ENCODE measurements around the genes RC3H1, CACYBP and SEC16B.

GRCh38 chr1:173507573-173508011 is 30.5 kb downstream of the PRDX6 start:
- PRO-cap = no peak

GRCh38 chr1:173726757-173727294 is 12.0 kb downstream of the KLHL20 start:
- PRO-cap = no peak

GRCh38 chr1:173931808-173932689 is 14.9 kb upstream of the SERPINC1 start:
- PRO-cap = no peak

DNA sequence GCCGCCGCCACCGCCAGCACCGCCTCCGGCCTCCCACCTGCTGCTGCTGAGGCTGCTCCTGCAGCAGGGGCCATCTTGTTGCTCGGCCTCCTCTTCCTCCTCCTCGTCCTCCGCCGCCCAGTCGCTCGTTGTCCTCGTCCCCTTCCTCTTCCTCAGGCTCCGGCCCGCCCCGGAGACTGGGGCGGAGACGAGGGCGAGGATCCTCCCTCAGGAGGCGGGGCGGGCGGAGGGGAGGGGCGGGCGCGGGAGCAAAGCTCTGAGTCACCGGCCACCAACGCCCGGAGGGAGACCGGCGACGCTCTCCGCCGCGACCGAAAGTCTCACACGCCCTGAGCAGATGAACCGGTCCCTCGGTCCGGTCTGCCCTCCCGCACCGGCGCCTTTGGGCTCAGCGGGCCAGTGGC is at the start of gene RC3H1:
Gene RC3H1 (minus strand): TSS at position 133 of the 404 bp plus-strand sequence.
- PRO-cap = bidirectional peak, plus-strand start at position 323 of the sequence, minus-strand start at position 130 of the sequence

DNA sequence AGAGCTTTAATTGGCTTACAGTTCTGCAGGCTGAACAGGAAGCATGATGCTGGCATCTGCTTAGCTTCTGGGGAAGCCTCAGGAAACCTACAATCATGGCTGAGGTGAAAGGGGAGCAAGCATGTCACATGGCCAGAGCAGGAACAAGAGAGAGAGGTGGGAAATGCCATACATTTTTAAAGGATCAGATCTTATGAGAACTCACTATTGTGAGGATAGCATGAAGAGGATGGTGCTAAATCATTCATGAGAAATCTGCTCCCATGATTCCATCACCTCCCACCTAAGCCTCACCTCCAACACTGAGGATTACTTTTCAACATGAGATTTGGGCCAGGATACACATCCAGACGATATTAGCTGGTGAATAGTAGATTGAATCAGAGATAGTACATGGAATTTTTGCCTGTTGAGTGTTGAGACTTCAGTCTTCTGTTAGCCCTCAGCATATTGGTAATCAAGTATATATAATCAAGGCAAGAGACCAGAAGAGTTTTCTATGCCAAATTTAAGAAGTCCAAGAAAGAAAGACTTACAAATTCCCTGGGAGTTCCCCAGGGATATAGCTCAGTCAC is 75.0 kb downstream of the GPR52 start:
- PRO-cap = no peak

GRCh38 chr1:174812688-174813347 is 186.9 kb upstream of the CACYBP start:
- PRO-cap = no peak

GRCh38 chr1:174872579-174873082 is 127.1 kb upstream of the CACYBP start:
- PRO-cap = no peak

GRCh38 chr1:174938414-174939192 is 61.1 kb upstream of the CACYBP start:
- PRO-cap = no peak

GRCh38 chr1:174999500-175000468 is at the start of gene CACYBP:
Gene CACYBP (plus strand): TSS chr1:174999947.
- PRO-cap = bidirectional peak, plus-strand start at chr1:174999462, minus-strand start at chr1:174999623; bidirectional peak, plus-strand start at chr1:175000032, minus-strand start at chr1:174999840

DNA sequence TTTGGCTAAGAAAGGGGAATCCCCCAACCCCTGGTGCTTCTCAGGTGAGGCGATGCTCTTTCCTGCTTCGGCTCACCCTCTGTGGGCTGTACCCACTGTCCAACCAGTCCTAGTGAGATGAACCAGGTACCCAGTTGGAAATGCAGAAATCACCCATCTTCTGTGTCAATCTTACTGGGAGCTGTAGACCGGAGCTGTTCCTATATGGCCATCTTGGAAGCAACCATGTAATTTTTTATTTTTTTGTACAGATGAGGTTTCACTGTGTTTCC is 69.5 kb upstream of the KIAA0040 start:
- PRO-cap = unidirectional peak, minus-strand start at position 206 of the sequence

- PRO-cap = no peak
Observed at GRCh38 chr1:175840151-175840702, 96.8 kb upstream of the TNR start.

GRCh38 chr1:176058559-176059238 is 148.4 kb downstream of the COP1 start:
- PRO-cap = no peak

GRCh38 chr1:176517382-176517902 is 54.5 kb downstream of the PAPPA2 start:
- PRO-cap = no peak

DNA sequence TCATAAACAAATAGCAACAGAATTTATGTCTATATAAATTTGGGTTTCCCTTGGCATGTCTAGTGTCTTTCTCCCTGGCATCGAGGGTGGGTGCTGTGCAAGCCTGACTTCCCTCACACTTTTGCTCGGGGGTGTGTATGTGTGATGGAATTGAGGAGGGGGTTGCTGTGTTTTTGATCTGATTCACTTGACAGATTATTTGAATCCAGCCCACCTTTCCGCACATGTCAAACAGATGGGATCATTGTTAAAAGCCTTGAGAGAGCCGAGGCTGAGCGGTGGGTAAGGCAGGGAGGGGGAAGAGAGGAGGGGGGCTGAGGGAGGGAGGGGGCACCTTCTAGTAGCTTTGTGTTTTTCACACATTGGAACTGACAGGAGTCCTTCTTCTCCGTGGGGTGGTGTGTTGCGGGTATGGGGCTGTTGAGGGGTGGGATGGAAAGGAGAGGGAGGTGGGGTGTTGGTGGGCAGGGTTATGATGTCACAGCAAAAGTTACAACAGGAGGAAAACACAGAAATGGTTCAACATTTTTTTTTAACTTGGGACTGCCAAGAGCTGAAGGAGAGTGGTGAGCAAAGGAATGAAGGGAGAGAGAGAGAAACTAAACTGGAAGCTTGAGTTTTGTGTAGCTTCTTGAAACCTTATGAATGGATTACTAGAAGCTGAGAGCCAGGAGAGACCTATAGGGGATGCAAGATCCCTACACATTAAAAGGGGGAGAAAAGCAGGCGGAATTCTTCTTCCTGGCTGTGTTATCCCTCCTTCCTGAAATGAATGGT is 90.2 kb downstream of the PAPPA2 start:
- PRO-cap = no peak

- PRO-cap = no peak
Observed at GRCh38 chr1:176691645-176691964, 228.6 kb downstream of the PAPPA2 start.

GRCh38 chr1:176692623-176693086 is 229.7 kb downstream of the PAPPA2 start:
- PRO-cap = no peak

DNA sequence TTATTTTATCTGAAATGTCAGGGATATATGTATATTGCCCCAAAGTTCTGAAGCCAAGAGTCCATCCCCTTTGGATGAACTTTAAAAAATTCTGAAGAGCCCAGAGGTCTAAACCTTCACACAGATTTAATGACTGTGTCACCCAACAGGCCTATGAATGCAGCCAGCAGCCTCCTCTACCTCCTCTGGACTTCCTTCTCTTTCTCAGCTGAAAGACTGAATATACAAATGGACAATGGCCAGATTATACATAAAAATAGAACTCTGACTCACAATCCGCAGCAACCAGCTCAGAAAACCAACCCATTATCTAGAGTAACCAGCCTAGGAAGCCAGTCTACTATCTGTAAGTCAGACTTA is 224.6 kb downstream of the ASTN1 start:
- PRO-cap = no peak

GRCh38 chr1:177032334-177032908 is 132.1 kb downstream of the ASTN1 start:
- PRO-cap = no peak

GRCh38 chr1:177968821-177969696 is 799 bp downstream of the SEC16B start:
- PRO-cap = no peak

DNA sequence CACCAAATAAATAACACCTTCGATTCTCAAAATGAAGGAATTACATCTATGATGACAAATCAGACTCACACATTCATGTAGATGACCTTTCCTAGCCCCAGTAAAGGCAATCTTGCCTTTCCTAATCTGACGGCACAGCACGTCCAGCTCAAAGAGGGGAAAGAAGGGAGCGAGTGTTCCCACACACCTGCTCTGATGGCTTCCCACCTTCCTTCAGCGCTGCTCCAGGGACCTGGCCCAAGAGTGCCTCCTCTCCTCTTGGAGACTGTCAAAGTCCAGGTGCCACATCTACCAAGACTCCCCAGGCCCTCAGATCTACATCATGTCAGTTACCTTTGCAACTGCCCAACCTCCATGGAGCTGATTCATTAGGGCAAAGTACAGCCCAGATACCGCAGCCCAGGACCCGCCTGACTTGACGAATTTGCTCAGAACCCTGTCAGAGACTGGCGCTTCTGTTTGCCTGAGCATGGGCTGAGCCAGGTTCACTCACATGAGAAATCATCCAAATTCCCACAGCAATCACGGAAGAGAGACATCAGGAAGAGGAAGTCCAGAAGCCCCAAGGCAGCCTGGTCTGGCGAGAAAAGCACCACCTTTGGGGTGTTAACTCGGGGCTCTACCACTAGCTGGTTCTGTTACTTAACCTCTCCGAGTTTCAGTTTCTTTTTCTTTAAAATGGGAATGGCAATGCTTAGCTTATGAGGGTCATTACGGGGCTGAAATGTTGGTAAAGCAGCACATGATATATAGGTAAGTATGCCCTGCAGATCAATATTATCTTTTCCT is at the start of gene SEC16B:
Gene SEC16B (minus strand): TSS at position 362 of the 789 bp plus-strand sequence.
- PRO-cap = no peak

Data from endodermal cell (in vitro differentiated cells).